HTERT-HM (cell line): ENCODE measurements around the gene IKZF3.

DNA sequence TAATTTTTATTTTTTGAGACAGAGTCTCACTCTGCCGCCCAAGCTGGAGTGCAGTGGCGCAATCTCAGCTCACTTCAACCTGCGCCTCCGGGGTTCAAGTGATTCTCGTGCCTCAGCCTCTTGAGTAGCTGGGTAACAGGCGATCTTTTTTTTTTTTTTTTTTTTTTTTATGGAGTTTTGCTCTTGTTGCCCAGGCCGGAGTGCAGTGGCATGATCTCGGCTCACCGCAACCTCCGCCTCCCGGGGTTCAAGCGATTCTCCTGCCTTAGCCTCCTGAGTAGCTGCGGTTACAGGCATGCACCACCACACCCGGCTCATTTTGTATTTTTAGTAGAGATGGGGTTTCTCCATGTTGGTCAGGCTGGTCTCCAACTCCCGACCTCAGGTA is 63.2 kb downstream of the NEUROD2 start:
- RRBS: no CpG with 5 or more reads among the region's 15 CpGs

DNA sequence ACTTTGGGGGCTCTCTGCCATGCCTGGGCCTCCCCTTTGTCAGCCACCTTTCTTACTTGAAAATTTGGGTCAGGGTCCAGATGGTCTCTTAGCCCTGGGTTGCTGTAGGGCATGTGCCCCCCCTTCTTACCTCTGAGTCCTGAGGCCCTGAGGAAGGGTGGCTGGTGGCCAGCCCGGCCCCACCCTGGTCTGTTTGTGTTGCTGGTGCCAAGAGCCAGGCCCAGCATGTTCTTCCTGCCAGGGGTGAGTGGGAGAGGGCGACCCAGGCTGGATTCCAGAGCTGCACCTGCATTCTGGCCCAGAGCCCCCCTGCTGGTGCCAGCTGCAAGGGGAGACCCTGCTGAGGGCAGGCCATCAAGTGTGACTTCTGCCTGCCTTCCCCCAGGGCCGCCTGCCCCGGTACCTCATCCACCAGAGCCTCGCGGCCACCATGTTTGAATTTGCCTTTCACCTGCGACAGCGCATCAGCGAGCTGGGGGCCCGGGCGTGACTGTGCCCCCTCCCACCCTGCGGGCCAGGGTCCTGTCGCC is 2.7 kb upstream of the TCAP start:
- RRBS: 92% methylated on average over 7 of the region's 13 CpGs

- RRBS: no CpG with 5 or more reads among the region's 2 CpGs
Observed at GRCh38 chr17:39703545-39703995, 3.7 kb downstream of the ERBB2 start.

DNA sequence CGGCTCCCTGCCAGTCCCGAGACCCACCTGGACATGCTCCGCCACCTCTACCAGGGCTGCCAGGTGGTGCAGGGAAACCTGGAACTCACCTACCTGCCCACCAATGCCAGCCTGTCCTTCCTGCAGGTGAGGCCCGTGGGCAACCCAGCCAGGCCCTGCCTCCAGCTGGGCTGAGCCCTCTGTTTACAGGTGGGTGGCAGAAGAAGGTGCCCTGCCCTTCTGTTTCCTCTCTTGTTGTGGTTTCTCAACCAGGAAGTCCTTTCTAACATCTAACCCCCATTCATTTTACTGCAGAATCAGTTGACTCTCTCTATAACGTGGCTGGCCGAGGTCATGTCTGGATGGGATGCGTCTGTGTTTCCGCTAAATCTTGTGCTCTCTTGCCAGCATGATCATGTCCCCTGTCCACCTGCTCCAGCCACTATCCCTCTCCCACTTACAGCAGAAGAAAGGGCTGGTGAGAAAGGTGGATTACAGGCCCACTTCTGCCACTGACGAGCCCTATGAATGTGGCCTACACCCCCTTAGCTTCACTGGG is 7.2 kb downstream of the ERBB2 start:
- RRBS: no CpG with 5 or more reads among the region's 9 CpGs

- RRBS: no CpG with 5 or more reads among the region's 28 CpGs
Observed at GRCh38 chr17:39715448-39716564, 14.5 kb downstream of the MIEN1 start.

- RRBS: no CpG with 5 or more reads among the region's 9 CpGs
Observed at GRCh38 chr17:39759046-39759580, 21.4 kb downstream of the GRB7 start.

DNA sequence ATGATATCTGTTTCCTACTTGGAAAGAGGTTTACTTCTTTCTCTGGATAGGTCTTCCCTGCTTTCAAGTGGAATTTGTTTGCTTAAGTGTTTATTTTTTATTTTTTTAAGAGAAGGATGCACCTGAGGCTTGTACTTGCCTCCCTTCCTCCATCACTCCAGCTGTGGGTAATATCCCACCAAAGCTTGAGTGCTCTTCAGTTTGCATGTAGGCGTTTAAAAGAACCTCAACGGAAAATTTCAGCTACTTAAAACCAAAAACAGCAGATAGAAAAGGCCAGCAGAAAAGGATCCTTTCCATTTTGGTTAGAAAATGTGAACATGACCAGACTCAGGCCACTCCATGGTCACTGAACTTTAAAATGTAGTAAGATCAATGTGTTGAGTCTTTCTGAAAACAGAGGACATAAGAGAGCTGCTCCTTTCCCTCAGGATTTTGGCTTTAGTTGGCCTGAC is 57.0 kb downstream of the GRB7 start:
- RRBS: no CpG with 5 or more reads among the region's 2 CpGs

- RRBS: no CpG with 5 or more reads among the region's 3 CpGs
Observed at GRCh38 chr17:39861252-39861549, 2.9 kb downstream of the IKZF3 start.

DNA sequence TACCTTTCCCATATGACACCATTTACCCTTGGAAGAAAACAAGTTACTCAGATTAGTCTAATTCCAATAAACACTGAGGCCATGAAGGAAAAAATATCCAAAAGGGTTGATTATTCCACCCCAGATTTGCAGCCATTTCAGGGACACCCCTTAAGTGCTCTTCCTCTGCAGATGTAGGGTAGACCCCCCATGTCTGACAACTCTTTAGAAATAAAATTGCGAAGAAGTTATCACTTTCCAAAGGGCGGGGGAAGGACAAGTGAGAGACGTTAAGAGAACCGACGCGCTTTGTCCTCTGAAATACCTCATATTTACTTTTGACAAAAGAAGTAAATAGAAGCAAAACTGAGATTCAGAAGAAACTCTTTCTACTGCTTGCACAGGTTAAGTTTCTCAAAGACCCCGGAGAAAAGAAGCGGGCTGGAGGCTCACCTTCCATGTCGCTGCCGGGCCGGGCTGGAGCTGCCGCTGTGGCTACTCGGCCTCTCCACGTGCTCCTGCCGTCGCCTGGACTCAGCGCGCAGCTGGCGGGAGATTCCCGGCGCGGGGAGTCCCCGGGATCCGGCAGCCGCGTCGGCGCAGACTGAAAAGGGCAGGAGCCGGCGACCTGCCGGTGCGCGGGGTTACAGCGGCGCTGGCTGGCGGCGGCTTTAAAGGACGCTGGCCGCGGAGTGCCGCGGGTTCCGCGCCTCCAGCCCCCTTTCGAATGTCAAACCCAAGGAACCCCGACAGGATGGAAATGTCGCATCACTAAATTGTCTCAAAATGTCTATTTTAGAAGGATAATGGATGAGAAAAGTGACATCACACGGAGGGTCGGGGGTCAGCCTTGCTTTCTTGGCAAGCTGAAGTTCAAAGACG is at the start of gene IKZF3:
Gene IKZF3, minus strand, starts transcription at position 625 of the 861 bp plus-strand sequence.
- RRBS: 2% methylated on average over 13 of the region's 50 CpGs

DNA sequence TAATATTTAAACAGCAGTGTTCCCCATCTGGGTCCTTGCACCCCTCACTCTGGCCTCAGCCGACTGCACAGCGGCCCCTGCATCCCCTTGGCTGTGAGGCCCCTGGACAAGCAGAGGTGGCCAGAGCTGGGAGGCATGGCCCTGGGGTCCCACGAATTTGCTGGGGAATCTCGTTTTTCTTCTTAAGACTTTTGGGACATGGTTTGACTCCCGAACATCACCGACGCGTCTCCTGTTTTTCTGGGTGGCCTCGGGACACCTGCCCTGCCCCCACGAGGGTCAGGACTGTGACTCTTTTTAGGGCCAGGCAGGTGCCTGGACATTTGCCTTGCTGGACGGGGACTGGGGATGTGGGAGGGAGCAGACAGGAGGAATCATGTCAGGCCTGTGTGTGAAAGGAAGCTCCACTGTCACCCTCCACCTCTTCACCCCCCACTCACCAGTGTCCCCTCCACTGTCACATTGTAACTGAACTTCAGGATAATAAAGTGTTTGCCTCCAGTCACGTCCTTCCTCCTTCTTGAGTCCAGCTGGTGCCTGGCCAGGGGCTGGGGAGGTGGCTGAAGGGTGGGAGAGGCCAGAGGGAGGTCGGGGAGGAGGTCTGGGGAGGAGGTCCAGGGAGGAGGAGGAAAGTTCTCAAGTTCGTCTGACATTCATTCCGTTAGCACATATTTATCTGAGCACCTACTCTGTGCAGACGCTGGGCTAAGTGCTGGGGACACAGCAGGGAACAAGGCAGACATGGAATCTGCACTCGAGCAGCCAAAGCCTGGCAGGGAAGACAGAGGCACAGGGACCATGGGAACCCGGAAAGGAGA is 2.3 kb downstream of the CSF3 start:
- RRBS: no CpG with 5 or more reads among the region's 18 CpGs

- RRBS: no CpG with 5 or more reads among the region's 6 CpGs
Observed at GRCh38 chr17:40018718-40019159, 3.5 kb downstream of the CSF3 start.

DNA sequence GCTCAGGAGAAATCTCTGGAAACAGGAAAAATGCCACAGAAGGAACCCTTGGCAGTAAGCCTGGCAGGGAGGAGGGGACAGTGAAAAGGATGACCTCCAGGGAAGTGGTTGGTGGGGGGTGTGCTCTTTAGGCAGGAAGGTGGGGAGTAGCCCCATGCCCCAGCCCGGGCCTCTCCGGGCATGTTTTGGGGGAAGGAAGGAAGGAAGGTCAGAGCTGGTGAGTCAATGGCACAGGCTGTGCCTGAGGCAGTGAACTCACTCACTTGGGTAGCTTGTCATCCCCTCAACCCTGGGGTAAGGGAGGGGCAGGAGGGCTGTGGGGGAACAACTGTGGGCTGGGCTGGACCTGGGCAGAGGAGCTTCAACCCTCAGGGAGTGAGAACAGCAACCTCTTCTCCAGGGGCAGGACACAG is 6.2 kb downstream of the CSF3 start:
- RRBS: no CpG with 5 or more reads among the region's 2 CpGs

DNA sequence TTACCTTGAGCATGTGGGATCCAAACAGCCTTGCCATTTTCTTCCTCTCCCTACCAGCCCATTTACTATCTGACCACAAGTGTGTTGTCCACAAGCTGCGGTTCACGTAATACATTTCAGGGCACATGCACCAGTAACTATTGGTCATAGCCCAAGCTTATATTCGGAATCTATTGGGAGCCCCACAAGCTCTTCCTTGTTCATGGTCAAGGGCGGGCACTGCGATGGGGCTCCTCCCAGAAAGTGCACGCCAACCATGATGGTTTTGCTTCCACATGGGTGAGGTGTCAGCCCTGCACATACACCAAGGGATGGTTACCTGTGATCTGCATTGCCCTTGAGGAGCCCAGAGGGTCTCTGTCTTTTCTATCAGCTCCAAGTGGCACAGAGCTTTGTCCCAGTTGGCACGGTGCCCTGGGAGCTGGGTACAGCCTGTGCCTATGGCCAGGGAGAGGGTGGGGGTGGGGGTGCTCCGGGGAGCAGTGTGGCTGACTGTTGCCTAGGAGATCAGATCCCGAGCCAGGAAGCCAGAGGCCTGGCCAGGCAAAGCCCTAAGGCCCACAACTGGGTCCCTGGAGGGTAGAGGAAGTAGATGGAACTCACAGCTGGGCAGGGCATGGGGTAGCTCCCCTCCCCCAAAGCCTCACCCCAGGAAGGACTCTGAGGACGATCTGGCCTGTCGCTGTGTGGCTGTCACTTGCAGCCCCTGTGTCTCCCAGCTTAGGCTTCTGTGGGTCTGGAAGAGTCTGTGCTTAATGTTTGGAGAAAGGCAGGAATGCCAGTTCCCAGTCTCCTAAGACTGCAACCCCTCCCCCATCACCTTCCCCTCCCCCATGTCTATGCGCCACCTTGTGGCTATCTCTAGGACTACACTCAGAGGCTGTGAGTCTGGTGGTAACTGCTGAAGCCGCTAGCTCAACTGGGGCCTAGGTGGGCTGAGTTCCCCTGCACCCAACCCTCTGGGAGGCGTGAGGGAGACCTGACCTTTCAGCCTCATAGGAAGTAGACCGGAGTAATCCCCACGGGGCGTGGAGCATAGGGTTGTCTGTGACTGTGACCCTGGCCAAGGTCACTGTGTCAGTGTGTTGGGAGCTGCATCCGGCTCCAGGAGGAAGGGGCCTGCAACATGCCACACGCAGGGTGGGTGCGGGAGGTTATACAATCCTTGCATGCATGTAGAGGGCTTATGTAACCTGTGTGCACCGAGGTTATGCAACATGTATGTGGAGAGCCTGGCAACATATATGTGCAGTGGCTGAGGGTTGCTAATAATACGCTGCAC is 12.5 kb downstream of the THRA start:
- RRBS: 27% methylated on average over 4 of the region's 22 CpGs

GRCh38 chr17:40094658-40095820 is 5.3 kb downstream of the NR1D1 start:
- RRBS: 59% methylated on average over 1 of the region's 33 CpGs

DNA sequence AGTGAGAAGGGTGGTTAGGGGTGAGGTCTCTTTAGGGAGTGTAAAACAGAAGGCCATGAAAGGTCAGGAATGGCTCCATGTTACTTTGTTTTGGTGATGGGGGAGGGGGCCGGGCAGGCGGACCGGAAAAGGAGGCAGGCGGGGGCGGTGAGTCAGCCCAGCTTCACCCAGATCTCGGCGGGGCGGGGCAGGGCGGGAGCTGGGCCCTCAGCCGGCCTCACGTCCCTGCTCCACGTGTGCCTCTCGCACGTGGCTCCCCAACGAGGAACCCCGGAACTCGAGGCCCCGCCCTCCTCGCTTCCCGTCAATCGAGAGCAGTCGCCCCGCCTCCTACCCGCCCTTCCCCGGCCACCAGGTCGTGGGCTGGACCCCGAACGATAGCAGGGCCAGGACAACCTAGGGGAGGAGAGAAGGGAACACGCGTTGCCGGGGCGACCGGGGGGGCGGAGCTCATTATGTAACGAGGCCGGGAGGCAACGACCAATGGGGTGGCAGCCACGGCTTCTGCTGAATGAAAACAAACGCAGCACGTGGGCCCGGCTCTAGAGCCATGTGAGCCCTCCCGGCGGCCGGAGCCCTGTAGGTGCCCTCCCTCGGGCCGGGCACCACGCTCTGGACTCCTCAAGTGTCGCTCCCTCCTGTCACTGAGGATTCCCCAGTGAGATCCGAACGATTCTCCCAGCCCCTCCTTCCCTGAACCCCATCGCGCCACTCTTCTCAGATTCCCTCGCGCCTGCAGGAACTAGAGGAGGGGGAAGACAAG is 1.3 kb downstream of the NR1D1 start:
- RRBS: 1% methylated on average over 30 of the region's 54 CpGs

DNA sequence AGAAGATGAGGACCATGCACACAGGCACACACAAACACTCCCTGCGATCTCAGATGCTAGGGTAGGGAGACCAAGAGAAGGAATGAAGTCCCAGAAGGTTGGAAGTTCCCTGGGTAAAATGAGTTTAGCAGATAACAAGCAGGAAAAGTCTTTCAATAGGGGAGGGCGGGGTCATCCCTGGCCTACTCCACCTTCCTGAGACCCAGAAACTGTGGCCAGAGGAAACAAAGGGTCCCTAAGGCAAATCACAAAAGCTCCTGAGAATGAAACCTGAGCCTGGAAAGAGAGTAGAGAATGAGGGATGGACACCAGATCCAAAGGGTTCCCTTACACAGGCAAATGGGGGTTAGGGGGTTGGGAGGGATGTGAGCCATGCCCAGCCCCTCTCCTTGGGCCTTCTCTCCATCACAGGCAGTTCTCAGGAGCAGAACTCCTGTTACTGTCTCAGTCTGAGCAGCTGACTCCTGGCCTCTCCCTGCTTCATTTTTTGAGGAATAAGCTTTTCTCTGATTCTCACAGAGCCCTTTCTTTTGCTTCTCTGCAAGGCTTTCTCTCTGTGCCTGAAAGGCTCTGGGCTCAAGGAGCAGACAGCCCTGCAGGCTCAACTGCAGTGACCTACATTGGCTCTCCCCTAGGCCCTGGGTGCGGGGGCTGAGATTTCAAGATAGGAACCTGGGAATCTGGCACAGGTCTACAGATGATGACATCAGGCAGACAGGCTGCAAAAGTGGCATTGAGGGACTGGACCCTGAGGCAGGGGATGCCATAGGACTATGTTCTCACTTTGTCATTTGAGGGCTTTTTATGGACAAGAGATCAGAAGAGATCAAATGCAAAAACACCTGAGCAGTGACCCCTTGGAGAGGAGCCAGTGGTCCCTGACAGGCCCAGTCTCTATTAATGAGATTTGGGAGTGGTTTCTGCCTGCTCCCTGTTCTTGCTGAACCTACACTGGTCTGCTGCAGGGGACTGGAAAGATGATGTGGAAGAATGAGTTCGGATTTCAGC is 9.9 kb upstream of the NR1D1 start:
- RRBS: no CpG with 5 or more reads among the region's 4 CpGs

GRCh38 chr17:40317790-40318824 is 9.1 kb downstream of the RARA start:
- RRBS: 2% methylated on average over 12 of the region's 74 CpGs

GRCh38 chr17:40338008-40338207 is 26.6 kb downstream of the GJD3 start:
- RRBS: no CpG with 5 or more reads among the region's 4 CpGs

DNA sequence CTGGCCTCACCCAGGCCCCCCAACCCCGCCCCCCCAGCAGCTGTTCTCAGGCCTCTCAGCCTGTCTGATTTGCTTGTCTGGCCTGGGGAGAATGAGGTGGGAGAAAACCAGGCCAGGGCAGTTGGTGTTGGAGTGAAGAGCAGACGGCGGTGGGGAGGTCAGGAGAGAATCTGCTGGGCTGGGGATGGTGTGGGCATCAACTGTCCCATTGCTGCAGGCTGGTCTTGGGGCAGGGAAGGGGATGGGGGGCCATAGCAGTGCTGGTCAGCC is 18.0 kb downstream of the GJD3 start:
- RRBS: no CpG with 5 or more reads among the region's 3 CpGs

DNA sequence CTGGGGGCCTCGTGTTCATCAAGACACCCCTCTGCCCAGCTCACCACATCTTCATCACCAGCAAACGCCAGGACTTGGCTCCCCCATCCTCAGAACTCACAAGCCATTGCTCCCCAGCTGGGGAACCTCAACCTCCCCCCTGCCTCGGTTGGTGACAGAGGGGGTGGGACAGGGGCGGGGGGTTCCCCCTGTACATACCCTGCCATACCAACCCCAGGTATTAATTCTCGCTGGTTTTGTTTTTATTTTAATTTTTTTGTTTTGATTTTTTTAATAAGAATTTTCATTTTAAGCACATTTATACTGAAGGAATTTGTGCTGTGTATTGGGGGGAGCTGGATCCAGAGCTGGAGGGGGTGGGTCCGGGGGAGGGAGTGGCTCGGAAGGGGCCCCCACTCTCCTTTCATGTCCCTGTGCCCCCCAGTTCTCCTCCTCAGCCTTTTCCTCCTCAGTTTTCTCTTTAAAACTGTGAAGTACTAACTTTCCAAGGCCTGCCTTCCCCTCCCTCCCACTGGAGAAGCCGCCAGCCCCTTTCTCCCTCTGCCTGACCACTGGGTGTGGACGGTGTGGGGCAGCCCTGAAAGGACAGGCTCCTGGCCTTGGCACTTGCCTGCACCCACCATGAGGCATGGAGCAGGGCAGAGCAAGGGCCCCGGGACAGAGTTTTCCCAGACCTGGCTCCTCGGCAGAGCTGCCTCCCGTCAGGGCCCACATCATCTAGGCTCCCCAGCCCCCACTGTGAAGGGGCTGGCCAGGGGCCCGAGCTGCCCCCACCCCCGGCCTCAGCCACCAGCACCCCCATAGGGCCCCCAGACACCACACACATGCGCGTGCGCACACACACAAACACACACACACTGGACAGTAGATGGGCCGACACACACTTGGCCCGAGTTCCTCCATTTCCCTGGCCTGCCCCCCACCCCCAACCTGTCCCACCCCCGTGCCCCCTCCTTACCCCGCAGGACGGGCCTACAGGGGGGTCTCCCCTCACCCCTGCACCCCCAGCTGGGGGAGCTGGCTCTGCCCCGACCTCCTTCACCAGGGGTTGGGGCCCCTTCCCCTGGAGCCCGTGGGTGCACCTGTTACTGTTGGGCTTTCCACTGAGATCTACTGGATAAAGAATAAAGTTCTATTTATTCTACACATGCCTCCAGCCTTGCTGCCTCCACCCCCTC is 7.6 kb downstream of the GJD3 start:
- RRBS: no CpG with 5 or more reads among the region's 24 CpGs